Bile duct (tissue), 1 donor: ENCODE measurements around the gene BDKRB2.

DNA sequence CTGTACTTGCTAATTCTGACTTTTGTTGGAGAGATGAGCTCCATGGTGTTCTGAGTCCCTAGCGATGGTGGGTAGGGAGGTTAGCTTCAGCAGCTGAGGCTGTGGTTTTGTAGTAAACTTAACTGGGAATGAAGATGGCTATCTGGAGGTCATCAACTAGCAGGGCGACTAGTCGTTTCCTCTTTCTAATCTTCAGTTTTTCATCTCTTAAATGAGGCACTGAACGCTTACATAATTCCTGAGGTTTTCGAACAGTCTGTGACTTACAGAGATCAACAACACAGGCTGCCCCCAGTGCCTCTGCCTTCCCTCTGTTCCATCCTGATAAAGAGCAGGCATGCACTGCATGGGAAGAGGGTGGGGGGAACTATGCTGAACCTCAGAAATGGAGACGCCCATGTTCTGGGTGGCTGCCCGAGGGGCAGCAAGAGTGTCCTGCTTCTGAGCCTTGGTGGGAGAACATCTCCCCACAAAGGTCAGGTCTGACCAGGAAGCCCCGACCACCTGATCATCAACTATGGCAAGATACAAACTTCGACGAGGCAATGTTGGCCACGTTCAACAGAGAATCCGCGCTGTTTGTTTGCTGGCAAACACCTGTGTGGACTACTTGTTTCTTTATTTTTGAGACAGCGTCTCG is 28.7 kb upstream of the DICER1 start:
- PRO-cap = no peak

GRCh38 chr14:95221477-95222010 is 64.2 kb upstream of the DICER1 start:
- PRO-cap = no peak

GRCh38 chr14:95326921-95327421 is 7.3 kb upstream of the CLMN start:
- PRO-cap = no peak

- PRO-cap = no peak
These were observed 90.1 kb upstream of the CLMN start for GRCh38 chr14:95409634-95410331.

DNA sequence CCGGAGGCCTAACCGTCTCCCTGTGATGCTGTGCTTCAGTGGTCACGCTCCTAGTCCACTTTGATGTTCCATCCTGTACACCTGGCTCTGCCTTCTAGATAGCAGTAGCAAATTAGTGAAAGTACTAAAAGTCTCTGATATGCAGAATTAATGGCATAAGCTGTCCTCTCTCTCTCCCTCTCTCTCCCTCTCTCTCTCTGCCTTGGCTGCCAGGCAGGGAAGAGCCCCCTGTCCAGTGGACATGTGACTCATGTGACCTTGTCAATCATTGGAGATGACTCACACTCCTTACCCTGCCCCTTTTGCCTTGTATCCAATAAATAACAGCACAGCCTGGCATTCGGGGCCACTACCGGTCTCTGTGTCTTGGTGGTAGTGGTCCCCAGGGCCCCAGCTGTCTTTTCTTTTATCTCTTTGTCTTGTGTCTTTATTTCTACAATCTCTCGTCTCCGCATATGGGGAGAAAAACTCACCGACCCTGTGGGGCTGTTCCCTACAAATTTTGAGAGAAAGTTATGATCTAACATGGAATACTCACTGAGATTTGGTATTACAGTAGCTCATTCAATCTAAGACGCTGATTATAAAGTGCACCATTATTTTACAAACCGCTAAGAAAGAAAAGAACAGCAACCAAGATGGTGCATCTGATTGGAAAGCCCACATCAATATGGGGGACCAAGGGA is 88.9 kb downstream of the SYNE3 start:
- PRO-cap = no peak

DNA sequence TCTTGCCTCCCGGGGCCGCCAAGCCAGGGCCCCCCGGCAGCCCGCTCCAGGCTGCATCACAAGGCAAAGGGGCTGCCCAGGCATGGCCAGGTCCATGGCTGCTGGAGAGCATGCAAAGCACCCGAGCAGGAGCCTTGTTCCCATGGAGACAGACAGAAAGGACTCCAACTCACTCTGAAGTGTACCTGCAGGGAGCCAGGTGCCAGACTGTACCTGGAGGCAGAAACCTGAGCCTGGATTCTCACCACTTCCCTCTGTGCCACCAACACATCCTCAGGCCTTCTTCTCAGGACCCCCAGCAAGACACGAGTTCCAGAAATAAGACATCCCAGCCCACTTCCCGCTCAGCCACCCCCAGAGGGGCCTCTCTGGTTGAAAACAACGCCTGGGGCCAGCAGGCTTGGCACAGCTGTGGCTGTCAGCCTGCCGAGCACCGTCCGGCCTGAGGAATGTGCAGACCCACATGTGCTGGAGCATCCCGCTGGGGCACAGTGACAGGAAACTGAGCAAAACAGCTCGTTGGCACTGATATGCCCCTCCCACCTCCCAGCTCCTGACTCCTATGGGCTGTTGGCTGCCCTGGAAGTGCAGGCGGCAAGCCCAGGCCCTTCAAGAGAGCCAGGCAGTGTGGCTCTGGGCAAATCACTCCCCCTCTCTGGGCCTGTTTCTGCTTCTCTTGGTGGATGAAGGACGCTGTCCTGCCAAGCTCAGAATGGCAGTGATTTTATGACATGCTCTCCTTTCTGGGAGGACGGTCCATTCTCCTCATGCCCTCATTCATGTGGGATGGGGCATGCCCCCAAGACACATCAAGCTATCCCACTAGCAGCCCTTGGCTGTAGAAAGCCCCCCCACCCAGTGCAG is 1.4 kb downstream of the SYNE3 start:
- PRO-cap = no peak

- PRO-cap = no peak
These were observed 3.5 kb upstream of the GLRX5 start for GRCh38 chr14:95531370-95531765.

DNA sequence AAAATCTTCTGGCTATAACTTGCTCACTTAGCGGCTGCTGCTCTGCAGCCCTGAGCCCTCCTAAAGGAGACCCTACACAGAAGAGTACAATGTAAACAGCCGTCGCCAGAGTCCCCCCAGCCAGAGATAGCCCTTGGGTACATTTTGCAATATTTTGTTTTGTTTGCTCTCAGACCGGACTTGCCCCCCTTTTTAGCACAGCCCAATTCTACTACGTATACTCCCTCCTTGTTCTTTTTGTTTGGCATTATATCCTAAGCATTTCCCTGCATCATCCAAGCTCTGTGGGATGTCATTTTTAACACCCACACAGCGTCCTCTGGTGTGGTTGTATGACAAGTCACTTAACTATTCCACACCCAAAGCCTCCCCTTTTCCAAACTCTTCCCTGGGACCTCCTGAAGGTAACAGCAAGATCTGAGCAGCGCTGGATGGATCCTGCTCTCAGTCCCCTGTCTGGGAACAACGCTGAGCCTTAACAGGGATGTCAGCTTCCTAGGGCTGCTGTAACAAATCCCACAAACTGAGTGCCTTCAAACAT is 25.4 kb upstream of the TCL1B start:
- PRO-cap = no peak

- PRO-cap = no peak
These were observed 66.4 kb downstream of the C14orf132 start for GRCh38 chr14:96105493-96105961.

DNA sequence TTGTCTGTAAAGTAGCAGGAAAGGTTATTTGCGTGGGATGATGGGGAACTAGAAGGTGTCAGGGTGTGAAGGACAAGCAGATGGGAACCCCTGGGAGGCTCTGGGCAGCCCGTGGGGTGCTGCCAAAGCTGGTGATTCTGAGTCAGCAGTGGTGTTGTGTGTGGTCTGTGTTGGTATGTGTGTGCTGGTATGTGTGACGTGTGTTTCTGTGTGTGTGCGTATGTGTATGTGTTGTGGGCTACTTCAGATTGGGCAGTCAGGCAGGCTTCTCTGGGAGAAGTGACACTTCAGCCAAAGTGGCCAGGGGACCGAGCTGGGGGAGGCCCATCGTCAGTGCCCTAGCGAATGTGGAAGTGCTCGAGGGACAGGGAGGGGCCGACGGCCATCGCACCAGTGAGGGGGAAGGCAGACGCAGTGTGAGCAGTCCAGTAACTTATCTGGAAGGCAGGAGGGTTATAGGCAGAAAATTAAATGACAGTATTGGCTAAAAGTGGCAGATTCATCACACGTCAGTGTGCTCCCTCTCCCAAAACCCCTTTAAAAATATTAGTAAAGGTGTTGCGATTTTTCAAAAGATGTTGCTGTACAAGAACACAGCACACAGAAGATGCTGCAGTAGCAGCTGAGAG is 15.2 kb upstream of the BDKRB2 start:
- PRO-cap = no peak

GRCh38 chr14:96204080-96204515 is 541 bp upstream of the BDKRB2 start:
- PRO-cap = no peak

DNA sequence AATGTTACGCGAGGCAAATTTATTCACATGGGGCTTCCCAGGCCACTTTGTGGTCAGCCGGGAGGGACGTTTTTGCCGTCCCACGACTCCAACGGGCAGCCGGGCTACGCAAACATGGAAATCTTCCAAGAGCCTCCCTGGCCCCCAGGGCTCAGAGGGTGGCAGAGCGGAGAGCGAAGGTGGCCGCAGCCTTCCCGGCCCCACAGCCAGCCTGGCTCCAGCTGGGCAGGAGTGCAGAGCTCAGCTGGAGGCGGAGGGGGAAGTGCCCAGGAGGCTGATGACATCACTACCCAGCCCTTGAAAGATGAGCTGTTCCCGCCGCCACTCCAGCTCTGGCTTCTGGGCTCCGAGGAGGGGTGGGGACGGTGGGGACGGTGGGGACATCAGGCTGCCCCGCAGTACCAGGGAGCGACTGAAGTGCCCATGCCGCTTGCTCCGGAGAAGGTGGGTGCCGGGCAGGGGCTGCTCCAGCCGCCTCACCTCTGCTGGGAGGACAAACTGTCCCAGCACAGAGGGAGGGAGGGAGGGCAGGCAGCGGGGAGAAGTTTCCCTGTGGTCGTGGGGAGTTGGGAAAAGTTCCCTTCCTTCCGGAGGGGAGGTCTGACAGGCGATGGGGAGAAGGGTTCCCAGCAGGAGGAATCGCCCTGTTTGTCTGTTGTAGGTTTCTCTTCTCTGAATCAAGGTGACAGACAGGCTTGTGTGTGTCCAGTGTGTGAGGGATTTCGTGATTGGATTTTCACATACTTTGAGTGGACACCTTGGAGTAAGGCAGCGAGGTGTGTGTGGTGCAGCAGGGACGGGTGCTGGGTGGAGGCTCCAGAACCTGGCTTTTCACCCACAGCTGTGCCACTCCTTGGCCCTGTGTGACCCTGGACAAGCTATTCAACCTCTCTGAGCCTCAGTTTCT is at the start of gene BDKRB2:
Gene BDKRB2 (plus strand): TSS at position 324 of the 907 bp plus-strand sequence.
- PRO-cap = bidirectional peak, plus-strand start at position 324 of the sequence, minus-strand start at position 213 of the sequence

DNA sequence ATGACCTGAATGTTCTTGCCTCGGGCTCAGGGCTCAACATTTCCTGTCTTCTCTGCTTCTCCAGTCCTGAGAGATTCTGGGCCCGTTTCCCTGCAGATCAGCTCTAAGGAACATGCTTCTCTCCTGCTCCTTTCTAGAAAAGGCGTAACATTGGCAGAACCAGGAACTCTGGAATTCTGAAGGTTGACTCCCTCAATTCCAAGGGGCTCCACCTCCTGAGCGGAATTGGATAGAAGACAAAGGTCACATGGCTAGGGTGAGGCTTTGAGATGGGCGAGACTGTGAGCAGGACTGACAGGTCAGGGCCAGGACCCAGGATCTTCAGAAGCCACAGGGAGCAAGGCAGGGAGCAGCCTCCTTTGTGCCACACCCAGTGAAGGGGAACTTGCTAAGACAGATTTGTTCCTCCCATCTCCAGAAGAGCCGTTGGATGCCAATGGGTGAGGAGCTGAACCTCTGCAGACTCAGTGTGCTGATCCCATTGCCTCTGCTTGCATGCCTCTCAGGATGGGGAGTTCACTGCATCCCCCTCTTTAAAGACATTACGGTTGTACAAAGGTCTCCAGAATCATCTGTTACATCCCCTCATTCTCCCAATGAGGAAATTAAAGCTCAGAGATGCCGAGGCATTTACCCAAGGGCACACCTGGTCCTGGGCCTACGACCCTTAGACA is 20.1 kb downstream of the BDKRB2 start:
- PRO-cap = no peak

GRCh38 chr14:96268327-96269366 is 12.6 kb downstream of the BDKRB1 start:
- PRO-cap = unidirectional peak, minus-strand start at chr14:96268580; unidirectional peak, plus-strand start at chr14:96269223

DNA sequence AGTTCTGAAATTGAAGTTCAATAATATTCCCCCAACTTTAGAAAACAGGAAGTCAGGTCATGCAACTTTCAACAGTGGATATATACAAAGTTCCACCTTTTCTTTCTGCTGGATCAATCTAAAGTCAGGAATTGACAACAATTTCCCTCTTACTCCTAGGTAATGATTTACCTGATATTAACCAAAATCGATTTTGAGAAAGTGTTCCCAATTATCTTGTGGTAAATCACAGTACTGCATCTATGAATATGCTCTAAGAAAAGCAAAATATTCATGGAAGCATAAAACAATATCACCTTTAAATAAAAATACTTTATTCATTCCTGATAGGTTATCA is 28.4 kb downstream of the BDKRB1 start:
- PRO-cap = no peak

- PRO-cap = no peak
These were observed 5.7 kb downstream of the ATG2B start for GRCh38 chr14:96357312-96357890.

DNA sequence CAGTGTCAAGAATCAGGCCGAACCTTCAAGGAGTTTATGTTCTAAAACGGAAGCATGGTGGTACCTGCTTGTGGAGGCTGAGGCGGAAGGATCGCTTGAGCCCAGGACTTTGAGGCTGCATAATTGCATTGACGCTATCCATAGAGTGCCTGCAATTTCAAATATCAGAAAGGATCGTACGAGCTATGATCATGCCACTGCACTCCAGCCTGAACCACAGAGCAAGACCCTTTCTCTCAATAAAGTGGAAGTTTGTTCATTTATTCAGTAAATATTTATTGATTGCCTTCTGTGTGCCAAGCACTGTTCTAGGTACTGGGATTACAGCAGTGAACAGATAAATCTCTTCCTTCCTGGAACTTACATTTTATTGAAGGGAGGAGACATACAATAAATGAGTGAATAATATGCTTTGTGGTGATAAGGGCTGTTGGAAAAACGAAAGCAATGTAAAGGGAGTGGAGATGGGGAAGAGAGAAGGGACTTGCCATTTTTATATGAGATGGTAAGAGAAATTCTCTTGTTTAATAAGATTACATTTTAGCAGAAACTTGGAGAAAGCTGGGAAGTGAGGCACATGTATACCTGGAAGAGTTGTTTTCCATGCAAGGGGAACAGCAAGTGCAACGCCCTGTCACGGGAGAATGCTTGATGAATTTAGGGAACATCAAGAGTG is 1.6 kb downstream of the GSKIP start:
- PRO-cap = no peak

DNA sequence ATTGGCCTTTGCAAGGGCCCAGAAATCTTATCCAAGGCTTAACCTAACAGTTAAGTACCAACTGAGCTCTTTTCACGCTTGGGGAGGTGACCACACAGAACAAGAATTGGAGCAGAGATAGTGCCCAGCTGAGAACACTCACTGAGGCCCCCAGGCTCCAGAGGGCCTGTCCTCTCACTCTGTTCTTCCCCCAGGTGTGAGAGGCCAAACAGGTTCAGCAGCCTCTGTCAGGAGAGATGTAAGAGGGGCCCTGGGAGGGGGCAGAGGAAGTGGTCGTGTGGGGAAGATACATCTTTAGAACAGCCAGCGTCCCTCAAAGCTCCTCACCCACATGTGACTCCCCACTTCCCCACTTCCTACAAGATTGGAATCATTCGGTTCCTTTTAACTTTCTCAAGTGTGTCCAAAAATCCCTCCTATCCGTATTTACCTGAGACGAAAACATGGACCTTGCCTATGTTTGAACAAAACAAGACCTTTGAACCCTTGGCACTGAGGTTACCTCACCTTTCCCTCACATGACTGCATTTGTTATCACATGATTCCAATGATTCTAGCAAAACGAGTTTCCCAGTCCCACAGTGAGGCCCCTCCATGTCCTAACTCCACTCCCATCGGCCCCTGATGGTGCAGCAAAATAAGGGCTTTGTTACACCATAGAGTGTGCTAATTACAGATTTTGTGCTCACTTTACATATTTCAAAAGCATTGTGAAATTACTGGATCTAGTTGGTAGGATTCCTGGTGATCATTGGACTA is 40.1 kb upstream of the PAPOLA start:
- PRO-cap = no peak

DNA sequence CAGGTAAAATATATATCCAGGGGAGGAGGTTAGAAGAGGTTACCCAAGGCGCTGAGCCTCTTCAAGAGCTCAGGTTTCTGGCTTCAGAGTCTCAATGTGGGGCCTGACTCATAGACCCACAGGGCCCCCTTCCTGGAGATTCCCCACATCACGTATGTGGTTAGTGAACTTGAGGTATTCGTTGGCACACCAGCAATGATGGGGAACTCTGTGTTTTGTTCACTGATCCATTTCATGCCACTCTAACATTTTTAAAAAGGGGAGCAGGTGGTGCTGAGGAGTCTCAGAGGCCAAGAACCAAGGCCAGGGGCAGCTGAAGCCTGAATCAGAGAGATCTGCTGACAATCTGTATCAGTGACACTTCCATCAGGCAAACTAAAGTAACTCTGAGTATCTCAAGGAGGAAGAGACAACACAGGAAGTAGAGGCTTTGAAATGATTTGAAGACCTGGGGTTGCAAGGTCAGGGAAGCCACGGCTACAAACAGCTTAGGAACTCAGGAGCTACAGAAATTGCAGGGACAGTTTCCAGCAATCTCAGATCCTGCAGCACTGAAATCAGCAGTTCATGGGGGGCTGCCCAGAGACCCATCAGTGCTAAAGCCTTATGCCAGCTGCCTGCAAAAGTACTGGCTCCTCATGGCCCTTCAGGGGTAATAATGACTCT is 323.5 kb downstream of the VRK1 start:
- PRO-cap = no peak

DNA sequence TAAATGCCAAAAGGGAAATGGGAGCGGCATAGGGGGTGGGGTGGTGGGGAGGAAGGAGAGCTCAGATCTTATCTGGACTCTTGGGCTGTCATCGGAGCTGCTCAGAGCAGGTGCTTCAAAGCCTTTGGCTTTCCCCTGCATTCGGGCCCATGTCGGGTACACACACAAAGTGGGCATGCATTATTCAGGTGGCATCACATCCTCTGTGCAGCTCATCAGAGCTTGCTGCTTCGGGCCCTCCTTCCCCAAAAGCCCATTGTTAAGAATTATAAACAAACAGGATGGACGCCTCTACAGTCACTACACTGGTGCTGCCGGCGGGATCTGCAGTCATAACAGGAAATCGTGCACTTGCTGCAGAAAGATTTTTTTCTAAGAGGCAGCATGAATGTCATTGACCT is 805.5 kb downstream of the VRK1 start:
- PRO-cap = no peak